OCI-LY7 (cell line): ENCODE measurements around the genes PSG11 and PSG4.

- PRO-cap = no peak
- RAMPAGE, long total RNA = no peak
Observed at GRCh38 chr19:42086339-42087395, 10.7 kb downstream of the ZNF574 start.

GRCh38 chr19:42115249-42116154, 16.7 kb downstream of the POU2F2 start:
- PRO-cap = no peak
- RAMPAGE, long total RNA = no peak

DNA sequence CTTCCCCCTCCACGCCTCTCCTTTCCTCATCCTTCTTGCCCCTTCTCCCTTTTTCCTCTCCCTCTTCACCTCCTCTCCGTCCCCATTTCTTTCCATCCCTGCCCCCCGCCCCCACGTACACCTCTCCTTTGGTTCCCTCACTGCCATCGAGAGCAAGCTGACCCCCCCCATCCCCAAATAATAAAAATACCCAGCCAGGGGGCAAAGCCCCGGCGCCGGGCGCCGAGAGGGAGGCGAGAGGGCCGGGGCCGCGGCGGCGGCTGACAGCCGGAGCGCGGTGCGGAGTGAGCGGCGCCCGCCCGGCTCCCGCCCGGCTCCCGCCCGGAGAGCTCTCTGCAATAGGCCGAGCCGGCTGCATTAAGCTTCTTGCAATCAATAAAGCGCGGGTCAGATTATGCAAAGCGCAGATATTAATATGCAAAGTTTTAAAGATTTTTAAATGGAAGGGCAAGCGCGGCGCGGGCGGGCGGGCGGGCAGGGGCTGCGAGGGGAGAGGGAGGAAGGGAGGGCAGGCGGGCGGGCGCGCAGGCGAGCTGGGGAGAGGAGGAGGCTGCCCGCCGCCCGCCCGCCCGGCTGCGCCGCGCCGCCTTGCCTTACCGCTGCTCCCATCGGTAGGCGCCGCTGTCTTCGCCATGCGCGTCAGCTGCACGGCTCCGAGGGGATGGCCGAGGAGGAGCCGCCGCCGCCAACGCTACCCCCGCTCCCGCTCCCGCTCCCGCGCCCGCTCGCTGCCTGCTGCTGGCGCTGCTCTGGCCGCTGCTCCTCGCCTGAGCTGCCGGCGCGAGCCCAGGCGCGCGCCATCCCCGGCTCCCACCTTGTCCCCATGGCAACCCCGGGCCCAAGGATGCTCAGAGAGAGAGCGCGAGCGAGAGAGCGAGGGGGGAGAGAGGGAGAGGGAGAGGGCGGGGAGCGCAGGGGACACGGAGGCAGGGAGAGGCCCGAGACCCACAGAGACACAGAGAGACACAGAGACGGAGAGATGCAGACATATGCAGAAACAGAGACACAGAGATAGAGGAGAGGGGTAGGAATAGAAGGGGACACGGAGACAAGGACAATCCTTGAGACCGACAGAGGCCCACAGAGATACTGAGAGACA, 40.6 kb downstream of the DEDD2 start:
- PRO-cap = unidirectional peak, minus-strand start at position 335 of the sequence
- RAMPAGE, long total RNA = no peak

GRCh38 chr19:42199256-42200255, 17.9 kb downstream of the DEDD2 start:
- PRO-cap = bidirectional peak, plus-strand start at chr19:42199336, minus-strand start at chr19:42199092; unidirectional peak, minus-strand start at chr19:42200028
- RAMPAGE, long total RNA = no peak

- PRO-cap = no peak
- RAMPAGE, long total RNA = no peak
Observed at GRCh38 chr19:42206280-42206493, 11.3 kb downstream of the DEDD2 start.

DNA sequence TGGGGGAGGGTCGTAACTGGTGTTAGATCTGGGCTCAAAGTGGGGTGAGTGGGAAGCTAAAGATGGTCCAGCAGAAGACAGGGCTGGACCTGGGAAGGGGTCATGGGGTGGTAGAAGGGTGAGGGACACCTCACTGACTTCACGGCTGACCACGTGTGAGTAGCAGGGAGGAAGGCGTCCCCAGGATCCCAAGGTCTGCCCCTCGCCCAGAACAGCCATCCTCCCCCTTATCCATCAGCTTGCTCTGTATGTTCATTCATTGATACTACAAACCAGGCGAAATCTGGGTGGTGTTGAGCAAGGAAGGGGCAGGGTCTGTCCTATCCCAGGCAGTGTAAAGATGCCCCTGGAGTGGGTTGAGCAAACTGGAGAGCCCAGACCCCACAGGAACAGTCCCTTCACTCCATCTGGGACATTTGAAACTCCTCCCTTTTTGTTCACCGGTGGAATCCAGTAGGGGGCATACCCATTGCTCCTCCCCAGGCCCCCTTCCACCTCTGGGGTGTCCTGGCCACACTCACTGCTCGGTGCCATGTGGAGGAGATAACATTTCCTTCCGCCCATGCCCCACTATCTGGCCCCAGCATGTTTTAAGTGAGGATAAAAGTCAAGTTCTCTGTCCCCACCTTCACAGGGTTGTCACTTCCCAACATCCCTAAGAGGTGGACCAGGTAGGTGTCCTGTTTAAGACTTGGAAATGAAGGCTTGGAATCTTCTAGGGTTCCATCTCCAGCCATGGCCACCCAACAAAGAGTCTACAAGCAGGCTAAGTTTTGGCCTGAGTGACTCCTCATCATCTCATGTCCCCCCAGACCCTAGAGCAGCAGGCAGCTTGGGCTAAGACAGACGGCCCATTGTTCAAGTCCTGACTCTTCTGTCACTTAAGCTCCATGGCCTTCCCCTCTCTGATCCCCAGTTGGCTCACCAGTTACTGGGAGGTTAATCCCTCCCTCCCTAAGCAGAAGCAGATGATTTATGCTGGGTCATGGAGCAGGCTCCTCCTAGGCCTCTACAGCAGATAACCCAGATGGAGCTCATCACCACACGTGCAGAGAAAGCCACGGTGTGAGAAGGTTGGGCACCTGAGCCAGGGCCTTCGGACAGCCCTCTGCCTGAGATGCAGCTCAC, 9.2 kb downstream of the ZNF526 start:
- PRO-cap = no peak
- RAMPAGE, long total RNA = no peak

GRCh38 chr19:42243405-42243993, 1.1 kb upstream of the GSK3A start:
- PRO-cap = no peak
- RAMPAGE, long total RNA = no peak

DNA sequence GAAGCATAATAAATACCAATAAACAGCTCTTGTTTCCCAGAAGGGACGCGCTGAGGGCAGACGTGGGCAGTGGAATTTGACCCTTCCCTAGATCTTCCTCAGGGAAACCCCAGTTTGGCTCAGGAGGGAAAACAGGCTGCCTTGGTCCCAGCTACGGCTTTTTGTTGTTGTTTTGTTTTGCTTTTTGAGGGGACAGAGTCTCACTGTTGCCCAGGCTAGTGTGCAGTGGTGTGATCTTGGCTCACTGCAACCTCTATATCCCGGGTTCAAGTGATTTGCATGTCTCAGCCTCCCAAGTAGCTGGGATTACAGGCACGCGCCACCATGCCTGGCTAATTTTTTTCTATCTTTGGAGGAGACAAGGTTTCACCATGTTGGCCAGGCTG, 11.2 kb downstream of the CNFN start:
- PRO-cap = no peak
- RAMPAGE, long total RNA = no peak

GRCh38 chr19:42421534-42422329, 5.5 kb downstream of the LIPE start:
- PRO-cap = no peak
- RAMPAGE, long total RNA = no peak

DNA sequence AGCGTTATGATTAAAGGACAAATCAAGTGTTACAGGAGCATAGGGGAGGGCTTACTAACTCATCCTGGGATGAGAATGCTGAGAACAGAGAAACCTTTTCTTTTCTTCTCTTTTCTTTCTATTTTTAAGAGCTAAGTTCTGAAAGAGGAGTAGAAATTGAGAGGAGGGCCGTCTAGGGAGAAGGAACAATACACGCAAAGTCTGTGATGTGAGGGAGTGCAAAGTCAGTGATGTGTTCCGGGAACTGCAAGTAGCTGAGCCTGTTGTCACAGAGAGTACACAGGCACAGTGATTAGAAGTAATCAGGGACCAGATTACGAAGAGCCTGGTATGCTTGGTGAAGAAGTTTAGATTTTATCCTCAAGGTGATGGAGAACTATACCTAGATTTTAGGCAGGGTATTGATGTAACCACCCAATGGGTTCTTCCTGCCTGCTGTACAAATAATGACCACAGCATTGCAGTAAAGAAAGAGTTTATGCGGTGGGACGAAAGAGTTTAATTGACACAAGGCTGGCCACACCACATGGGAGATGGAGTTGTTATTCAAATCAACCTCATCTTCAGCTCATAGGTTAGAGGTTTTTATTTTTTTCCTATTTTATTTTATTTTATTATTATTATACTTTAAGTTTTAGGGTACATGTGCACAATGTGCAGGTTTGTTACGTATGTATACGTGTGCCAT, 32.1 kb upstream of the CXCL17 start:
- PRO-cap = no peak
- RAMPAGE, long total RNA = no peak

- PRO-cap = no peak
- RAMPAGE, long total RNA = no peak
Observed at GRCh38 chr19:42507428-42507804, 20.9 kb downstream of the CEACAM1 start.

GRCh38 chr19:43026274-43026751, at the start of gene PSG11:
Gene PSG11 (minus strand): TSS chr19:43026469.
- PRO-cap = no peak
- RAMPAGE, long total RNA = no peak

DNA sequence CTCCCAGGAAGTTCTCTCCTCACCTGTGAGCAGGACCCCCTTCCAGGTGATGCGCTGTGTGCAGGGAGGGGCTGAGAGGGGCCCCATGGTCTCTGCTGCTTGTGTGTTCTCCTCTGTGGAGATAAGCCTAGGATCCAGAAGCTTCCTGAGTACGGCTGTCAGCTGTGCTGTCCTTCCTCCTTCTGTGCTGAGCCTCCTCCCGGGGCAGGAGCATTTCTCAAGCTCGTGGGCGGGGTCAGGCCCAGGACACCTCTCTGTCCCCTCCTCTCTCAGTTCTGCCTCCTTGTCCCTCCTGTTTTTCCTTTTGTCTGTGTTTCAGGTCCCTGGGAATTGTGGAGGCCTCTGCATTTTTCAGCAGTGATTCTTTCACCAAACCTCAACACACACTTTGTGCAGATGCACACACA, at the start of gene PSG4:
Gene PSG4 (minus strand): TSS at position 189 of the 407 bp plus-strand sequence.
- PRO-cap = no peak
- RAMPAGE, long total RNA = no peak

GRCh38 chr19:43362303-43363360, 9.1 kb downstream of the CD177 start:
- PRO-cap = no peak
- RAMPAGE, long total RNA = no peak

DNA sequence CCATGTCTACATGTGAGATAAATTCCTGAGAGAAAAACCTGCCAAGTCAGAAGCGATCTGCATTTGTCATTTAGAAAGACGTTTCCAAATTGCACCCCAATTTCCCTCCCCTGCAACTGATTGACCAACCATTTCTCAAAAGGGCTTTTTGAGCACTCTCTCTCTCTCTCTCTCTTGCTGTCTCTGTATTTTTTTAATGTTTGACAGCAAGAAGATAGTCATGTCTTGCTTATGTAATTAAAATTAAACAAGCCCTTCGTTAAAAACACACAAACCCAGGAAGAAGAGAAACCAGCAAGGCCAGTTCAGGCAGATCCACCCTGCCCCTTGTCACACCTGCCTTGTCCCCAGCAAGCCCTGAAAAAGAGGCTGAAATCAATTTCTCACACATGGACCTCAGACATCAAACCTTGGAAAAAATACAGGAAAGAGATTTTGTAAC, 9.8 kb downstream of the LYPD3 start:
- PRO-cap = no peak
- RAMPAGE, long total RNA = no peak

GRCh38 chr19:43527704-43528239, 771 bp upstream of the ETHE1 start:
- PRO-cap = no peak
- RAMPAGE, long total RNA = no peak

- PRO-cap = no peak
- RAMPAGE, long total RNA = no peak
Observed at GRCh38 chr19:43532292-43533029, 527 bp upstream of the ZNF575 start.

DNA sequence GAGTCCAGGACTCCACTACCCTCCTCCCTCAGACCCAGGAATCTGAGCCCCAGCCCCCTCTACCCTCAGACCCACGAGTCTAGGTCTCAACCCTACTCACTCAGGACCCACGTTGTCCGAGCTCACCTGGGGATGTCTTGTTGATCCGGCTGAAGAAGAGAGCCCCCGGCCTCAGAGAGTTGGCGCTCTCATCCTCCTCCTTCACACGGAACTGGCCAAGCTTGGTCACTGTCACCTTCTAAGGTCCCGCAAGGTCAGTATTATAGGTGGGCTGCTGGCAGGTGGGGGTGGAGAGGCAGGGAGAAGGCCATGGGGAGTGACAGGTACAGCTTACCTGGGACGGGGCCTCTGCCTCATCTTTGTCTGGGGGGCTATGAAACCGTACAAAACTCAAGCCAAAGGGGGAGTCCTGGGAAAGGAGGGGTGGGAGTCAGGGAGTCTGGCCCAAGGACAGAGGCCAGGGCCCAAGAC, 20.3 kb downstream of the ZNF575 start:
- PRO-cap = no peak
- RAMPAGE, long total RNA = no peak

DNA sequence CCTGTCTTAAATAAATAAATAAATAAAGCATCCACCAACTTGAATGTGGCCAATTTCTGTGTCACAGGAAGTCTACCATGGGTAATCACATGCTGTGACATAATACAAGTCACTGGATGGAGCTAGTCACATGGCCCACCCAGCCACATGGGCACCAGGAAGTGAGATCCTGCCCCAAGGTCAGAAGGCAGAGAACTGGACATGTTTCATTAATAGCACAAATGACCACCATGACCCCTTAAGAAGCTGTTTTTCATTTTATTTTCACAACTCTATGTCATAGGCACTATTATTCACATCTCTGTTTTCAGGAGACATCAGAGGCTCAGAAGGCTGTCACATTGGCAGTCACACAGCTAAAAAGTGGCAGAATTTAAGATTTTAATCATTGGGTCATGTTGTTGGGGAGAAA, 8.5 kb downstream of the PINLYP start:
- PRO-cap = no peak
- RAMPAGE, long total RNA = no peak

DNA sequence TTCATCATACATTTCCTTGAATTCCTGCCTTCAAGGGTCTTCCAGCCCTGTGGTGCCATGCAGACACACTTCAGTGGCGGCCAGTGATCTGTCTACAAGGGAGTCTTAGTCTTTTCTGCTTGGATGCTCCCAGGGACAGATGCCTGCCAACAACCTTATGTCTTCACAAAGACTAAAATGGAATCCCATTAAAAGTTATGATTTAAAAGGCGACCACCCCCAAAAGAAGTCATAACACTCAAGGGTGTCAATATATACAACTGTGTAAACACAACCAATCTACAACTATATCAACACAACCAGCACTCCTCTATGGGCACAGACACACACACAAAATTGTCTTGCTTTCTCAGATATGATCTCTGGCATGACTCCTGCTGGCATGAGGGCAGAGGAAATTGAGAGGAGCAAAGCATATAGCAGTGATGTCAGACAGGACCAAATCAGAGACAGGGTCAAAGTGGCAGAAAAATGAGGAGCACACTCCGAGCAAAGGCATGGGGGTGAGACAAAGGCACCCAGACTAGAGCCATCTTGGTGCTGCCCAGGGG, 9.7 kb downstream of the IRGQ start:
- PRO-cap = no peak
- RAMPAGE, long total RNA = no peak